NALM6 (cell line): ENCODE data around the genes DDAH1 and GBP7.

GRCh38 chr1:85253190-85253766 is 6.2 kb downstream of the C1orf52 start:
- PRO-cap, result no peak

GRCh38 chr1:85465020-85465772 is at the start of gene DDAH1:
Gene DDAH1 (minus strand): TSS chr1:85465159.
- PRO-cap, result no peak

DNA sequence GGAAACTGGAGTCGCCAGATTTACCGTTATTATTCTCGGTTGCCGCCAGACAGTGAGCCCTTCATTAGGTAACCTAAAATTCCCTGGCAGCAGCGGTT is 3.0 kb upstream of the CCN1 start:
- PRO-cap, result no peak

GRCh38 chr1:86852683-86853034 is 61.3 kb downstream of the SELENOF start:
- PRO-cap, result no peak

DNA sequence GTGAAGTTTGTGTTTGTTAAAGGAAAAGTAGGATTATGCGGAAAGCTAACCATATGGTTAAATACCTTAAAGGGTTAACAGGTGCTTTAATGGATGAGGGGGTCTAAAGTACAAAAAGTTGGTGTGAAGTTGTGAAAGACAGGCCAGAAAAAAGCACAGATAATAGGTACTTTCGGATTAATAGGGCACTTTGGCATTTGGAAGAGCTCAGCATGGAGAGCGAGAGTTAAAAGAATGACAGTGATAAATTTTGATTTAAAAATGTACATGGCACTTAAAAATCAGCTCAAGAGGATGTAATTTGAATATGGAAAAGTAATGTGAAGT is 1.5 kb downstream of the HS2ST1 start:
- PRO-cap, result no peak

GRCh38 chr1:87045775-87046345 is 131.4 kb downstream of the HS2ST1 start:
- PRO-cap, result no peak

DNA sequence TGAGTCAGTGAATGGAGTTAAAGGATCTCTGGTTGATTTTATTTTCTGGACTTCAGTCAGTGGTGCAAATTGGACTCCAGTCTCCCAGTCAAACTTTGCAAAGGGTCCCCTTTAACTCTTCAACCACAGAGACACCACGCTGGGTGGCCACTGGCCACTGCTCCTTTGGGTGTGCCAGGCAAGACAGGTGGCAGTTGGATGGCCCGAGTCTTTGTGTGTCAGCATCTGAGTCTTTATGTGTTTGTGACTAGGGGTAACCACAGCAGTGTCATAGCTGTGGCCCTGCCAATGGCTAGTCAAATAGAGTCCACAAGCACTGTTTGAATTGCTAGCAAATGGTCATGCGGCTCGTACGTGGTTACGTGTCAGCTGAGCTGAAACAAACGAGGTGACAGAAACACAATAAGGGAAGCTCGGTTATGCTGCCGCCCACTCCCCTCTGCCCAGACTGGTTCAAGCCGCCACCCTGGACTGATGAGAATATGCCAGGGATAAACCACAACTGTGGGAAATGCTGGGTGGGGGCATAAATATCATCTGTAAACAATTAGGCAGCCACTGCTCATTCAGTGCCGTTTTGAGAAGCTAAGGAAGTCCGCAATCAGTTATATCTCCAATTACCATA is 174.3 kb upstream of the LMO4 start:
- PRO-cap, result no peak

DNA sequence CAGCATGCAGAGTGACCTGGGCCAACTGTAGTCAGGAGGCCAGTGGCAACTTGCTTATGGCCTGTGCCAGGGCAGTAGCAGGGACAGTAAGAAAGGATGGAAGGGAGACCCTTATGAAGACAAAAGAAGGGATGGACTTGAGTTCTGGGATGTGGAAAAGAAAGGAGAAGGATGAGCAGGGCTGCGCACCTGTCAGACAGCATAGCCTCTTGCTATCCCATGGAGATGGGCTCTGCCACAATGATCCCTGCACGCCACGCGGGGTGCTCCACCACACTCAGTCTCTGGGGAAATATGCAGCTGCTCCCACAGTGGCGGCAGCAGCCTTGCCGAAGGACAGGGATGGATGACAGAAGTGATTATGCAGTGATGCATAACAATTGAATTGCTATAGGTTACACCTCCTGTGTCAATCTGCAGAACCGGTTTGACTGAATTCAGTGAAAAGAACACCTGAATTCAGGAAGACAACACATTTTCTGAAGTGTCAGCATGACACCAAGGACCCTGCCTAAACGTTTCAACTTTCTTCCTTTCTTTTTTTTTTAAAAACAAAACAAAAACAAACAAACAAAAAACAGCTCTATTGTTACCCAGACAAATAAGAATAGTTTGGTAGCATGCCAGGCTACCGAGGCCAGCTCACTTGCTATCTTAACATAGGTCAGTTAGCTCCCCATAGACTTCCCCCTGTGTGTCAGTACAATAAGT is 127.8 kb upstream of the LMO4 start:
- PRO-cap, result no peak

GRCh38 chr1:87684012-87684758 is 355.5 kb downstream of the LMO4 start:
- PRO-cap, result no peak

DNA sequence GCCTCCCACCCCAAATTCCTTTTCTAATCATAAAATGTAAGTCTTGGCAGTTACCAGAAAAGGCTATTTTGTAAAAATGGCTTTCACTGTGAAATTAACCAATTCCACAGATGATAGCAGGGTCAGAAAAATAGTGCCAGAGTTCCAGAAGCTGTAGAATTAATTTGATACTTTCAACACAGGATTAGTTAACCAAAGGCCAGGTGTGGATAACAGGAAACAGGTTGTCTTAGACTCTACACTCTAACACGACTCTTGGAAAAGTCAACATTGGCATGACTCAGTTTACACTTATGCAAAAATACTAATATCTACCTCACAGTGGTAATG is 1.0 kb downstream of the GTF2B start:
- PRO-cap, result no peak

DNA sequence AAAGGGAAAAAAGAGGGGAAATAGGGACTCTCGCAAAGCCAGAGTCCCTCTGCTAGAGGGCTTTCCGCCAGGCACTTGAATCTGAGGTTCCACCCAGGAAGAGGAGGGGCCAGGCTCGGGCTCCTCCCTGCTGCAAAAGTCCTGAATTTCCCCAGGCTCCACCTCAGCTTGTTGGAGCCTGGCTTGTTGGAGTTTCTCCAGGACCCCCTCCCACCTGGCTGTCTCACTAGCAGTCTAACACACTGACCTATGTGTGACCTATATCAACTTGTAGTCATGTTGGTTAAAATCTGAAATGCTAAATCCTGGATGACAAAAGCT is 25.5 kb downstream of the GBP2 start:
- PRO-cap, result no peak

DNA sequence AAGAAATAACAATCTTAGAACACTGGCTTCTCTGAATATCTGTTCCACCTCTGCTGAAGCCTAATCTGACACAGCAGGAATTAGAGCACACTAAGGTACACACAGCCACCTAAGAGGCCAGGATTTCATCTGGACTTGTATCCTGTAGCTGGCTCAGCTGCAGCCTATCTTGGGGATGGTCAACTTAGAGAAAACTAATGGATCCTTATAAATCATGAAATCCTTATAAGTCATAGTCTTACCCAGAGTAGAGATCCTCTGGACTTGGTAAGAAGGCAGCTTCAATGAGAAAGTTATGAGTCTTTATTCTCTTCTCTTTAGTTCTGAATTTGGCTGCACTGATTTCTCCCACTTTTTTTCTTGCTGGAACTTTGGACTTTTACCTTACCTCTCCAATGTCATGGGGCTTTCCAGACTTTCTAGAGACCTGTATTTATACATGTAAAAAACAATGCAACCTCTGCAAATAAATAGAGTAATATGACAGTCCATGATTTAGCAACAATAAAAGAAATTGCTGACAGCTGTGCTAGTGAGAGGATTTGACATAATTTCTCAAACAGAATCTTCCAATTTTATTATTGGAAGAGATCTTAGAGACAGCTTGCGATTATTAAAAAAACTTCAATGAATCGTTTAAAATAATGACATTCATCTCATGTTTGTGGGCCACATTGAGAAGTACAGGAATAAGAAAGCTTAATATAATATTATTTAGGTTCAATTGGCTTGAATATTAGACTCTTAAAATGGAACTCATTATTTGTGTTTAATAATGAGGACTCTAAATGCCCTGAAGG is at the start of gene GBP7:
TSS of gene GBP7 (minus strand) at position 325 of the 800 bp plus-strand sequence.
- PRO-cap, result no peak

DNA sequence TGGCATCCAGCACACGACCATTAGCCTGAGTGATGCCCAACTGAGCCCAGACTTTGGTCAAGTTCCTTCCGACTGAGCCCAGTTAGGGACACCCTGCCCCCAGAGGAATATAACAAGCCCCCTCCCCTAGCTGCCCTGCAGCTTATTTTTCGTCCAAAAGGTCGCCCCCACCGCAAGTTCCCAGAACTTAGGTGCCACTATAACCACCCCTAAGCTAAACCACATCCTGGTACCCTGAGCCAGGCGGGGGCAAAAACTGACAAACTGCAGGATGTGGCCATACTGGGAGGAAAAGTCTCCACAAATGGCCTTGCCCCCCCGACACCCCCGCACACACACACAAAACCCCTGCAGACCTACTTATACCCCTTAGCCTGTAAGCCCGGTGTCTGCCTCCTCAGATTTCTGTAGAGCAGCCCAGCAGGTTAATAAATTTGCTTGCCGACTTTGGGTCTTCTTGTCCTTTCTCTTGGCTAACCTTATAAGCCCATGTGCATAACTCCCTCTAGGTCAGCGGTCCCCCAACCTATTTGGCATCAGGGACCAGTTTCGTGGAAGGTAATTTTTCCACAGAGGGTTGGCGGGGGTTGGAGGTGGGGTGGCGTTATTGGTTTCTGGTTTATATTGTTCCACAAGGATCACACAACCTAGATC is 13.0 kb downstream of the GBP5 start:
- PRO-cap, result no peak

GRCh38 chr1:89566449-89567419 is 42.1 kb downstream of the LRRC8B start:
- PRO-cap, result no peak

GRCh38 chr1:89574560-89575394 is 50.1 kb downstream of the LRRC8B start:
- PRO-cap, result no peak

- PRO-cap, result no peak
Observed at GRCh38 chr1:89645038-89645684, 12.2 kb downstream of the LRRC8C start.

DNA sequence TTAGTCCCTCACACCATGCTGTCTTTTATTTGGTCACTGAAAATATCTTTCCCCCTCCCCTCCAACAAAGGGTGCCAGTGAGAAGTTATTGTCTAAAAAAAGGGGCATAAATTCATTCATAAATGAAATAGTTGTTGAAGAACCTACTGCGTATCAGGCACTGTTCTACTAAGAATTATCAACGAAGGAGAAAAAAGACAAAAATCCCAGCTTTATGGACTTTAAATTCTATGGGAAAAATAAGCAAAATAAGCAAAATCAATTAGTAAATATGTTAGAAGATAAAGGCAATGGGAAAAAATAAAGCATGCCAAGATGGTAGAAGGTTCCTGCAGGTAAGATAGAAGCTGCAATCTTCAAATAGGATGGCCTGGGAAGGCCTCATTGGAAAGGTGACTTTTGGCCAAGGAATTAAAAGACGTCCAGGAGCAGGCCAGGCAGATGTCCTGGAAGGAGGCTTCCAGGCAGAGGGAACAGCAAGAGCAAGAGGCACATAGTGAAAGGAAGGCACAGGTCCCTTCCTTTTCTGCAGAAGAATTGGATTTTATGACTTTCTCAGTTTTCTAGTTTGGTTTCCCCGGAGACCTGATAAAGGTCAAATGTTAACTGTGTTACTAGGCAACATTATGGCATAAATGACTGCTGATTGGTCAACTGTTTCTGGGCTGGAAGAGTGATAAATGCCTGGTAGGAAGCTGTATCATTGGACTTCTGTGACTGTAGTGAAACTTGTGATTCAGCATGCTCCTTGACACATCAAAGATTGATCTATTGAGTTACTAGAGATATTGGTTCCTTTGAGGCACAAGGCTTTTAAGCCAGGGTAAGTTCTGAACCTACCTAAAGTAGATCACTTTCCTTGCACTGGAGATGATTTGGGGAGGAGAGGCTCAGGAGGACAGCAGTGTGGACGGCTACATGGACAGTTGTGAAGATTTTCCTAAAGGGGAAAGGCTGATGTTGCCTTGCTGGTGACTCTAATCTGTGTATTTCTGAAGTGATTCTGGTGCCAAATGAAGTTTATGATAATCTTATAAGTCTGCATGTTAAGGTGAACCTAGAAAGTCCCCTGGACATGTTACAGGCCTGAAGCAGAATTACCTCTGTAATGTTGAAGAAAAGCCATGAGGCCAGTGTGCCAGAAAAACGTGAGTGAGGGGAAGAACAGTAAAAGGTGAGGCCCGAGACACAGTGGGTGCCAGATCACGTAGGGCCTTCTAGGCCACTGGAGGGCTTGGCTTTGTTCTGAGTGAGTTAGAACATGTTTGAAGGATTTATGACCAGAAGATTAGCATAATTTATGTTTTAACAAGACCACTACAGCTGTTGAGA is 55.7 kb downstream of the LRRC8C start:
- PRO-cap, result no peak

DNA sequence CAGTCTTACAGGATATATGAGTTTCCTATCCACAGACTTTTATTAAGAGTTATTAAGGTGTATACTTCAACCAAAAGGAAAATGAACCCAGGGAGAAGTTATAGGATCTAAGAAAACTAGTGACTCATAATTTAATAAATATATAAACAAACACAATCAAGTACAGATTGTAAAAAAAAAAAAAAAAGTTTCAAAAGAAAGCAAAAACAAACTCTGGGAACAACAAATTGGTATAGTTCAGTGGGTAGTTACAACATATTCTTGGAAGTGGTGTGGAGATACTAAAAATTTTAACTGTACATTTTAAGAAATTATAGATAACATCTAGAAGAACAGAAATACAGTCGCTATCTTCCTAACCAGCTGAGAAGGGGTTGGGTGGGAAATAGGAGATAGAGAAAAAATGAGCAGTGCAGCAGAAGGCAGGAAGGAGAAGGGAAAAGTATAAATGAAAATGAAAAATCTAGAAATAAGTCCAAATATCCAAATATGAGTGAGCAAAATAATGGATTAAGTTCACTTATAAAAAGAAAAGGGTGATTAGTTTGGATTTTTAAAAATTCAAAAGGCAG is 70.5 kb downstream of the LRRC8C start:
- PRO-cap, result no peak

- PRO-cap, result no peak
Observed at GRCh38 chr1:89836766-89837449, 16.1 kb downstream of the LRRC8D start.

DNA sequence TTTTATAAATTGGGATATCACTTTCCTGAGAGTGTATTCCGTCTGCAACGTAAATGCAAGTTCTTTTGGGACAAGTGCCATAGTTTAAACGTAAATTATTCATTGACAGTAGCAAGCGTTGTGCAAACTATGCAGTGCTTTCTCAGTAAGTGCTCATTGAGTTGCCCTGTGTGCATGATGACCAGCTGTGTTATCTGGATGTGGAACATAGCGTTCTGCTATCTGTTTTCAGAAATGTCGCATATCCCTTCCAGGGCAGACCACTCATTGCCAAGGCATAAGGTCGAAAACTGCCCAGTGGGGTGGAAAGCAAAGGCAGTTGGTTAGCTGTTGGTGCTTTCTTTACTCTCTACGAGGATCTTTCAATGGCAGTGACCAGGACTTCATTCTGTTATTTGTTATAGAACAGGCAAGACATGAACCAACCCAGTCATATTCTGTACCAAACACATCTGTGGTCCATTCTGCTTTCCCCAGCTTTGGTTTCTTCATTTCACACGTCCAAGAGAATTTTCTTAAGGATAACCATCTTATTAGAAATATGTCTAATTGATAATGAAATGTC is 51.3 kb downstream of the LRRC8D start:
- PRO-cap, result no peak